Placental epithelial cell (primary cell): Measurements from ENCODE around the gene SEMA6B.

GRCh38 chr19:4367630-4368611 is 24.6 kb downstream of the MPND start:
- CAGE, long polyA plus RNA = no peak

GRCh38 chr19:4452980-4453233 is 4.7 kb downstream of the UBXN6 start:
- CAGE, long polyA plus RNA = no peak

DNA sequence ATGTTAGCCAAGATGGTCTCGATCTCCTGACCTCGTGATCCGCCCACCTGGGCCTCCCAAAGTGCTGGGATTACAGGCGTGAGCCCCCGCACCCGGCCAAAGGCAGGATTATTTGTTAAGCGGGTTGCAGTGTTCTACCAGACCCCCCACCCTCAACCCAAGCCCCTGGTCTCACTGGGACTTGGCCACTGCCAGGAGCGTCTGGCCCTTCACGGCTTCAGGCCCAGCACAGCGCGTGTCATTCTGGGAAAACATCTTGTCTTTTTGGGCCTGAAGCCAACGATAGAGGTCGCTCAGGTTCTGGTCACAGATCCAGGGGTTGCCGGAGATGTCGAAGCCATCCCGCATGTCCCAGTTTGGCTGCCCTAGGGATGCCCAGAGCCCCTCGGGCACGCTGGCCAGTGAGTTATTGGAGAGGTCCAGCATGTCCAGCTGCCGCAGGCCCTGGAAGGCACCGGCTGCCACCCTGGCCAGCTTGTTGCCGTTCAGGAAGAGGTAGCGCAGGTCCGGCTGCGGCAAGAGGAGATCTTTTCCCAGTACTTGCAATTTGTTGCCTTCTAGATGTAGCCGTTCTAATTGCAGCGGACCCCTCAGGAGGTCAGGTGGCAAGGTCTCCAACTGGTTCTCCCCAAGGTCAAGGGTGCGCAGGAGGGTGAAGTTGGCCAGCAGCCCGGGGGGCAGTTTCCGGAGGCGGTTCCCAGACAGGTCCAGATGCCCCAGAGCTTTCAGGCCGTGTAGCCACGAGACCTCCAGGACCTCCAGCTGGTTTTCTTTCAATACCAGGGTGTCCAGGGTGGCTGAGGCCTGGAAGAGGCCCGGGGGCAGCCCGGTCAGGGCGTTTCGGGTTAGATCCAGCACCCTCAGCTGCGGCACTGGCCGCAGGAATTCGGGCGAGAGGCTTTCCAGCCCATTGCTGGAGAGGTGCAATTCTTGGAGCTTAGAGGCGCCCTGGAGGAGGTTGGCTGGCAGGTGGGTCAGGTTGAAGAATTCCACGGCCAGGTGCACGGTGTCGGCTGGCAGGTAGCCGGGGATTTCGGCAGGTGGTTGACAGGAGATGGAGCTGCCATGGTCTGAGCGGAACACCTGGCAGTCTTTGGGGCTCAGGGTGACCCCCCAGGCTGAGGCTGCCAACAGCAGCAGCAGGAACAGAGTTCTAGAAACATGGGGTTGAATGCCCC is 1.7 kb downstream of the LRG1 start:
- CAGE, long polyA plus RNA = no peak

DNA sequence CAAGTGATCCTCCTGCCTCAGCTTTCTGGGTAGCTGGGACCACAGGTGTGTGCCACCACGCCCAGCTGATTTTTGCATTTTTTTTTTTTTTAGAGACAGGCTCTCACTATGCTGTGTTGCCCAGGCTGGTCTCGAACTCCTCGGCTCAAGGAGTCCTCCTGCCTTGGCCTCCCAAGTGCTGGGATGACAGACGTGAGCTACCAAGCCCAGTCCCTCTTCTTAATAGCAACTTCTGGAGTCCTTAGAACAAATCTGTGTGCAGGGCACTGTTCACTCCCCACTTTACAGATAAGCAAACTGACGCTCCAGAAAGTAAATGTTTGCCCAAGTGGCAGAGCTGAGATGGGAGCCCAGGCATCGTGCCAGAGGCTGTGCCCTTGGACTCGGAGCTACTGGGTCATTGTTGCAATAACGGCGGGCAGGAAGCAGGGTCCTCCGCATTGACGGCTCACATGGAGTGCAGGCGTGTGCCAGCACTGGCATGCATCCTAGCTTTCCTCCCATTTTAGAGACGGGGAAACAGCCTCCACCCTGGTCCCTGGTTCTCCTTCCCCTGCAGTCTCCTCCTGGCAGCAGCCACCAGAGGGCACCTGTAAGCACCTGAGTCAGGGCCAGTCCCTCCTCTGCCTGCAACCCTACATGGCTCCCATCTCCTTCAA is 7.4 kb upstream of the LRG1 start:
- CAGE, long polyA plus RNA = no peak

GRCh38 chr19:4556491-4556835 is 3.0 kb downstream of the SEMA6B start:
- CAGE, long polyA plus RNA = no peak

- CAGE, long polyA plus RNA = no peak
Measured at GRCh38 chr19:4557085-4557801, 2.2 kb downstream of the SEMA6B start.

- CAGE, long polyA plus RNA = no peak
Measured at GRCh38 chr19:4559171-4560029, at the start of gene SEMA6B. SEMA6B (minus strand) TSS chr19:4559684.

- CAGE, long polyA plus RNA = no peak
Measured at GRCh38 chr19:4574652-4575943, 15.6 kb upstream of the SEMA6B start.

GRCh38 chr19:4640592-4641581 is 1.6 kb downstream of the TNFAIP8L1 start:
- CAGE, long polyA plus RNA = no peak

DNA sequence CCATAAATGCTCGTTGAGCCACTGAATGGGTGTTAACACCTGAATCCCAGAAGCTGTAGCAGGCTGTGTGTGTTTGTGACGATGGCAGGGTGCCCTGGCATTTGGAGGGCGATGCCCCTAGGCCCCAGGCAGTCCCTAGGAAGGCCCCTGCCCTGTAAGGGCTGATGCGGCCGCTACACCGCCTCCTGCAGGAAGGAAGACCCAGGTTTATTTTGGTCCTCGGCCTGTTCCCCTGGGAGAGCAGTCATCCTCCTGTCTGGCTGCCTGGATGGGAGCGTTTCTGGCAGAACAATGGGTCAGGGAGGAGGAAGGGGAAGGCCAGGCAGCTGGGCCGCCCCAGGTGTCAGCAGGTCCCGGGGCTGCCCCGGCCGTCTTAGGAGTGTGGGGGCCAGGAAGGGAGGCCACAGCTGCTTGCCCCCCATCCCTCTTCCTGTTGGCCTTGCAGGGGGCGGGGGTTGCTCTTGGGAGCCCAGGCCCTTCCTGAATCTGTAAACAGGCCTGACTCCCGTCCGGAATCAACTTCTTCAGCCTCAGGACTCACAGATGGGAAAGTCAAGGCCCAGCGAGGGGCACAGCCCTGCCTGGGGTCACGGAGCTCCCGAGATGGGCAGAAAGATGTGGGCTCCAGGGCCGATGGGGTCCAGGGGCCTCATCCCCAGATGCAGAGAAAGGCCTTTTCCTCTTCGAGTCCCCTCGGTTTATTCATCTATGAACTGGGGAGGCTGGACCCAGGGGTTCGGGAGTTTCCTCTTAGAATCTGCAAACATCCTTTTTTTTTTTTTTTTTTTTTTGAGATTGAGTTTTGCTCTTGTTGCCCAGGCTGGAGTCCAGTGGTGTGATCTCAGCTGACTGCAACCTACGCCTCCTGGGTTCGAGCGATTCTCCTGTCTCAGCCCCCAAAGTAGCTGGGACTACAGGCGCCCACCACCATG is 9.1 kb downstream of the TNFAIP8L1 start:
- CAGE, long polyA plus RNA = no peak

GRCh38 chr19:4653873-4654278 is 14.6 kb downstream of the TNFAIP8L1 start:
- CAGE, long polyA plus RNA = no peak

GRCh38 chr19:4671627-4671862 is 1.4 kb upstream of the MYDGF start:
- CAGE, long polyA plus RNA = no peak

GRCh38 chr19:4709486-4710524 is 13.8 kb downstream of the DPP9 start:
- CAGE, long polyA plus RNA = no peak

GRCh38 chr19:4792847-4793496 is 1.4 kb downstream of the FEM1A start:
- CAGE, long polyA plus RNA = no peak

DNA sequence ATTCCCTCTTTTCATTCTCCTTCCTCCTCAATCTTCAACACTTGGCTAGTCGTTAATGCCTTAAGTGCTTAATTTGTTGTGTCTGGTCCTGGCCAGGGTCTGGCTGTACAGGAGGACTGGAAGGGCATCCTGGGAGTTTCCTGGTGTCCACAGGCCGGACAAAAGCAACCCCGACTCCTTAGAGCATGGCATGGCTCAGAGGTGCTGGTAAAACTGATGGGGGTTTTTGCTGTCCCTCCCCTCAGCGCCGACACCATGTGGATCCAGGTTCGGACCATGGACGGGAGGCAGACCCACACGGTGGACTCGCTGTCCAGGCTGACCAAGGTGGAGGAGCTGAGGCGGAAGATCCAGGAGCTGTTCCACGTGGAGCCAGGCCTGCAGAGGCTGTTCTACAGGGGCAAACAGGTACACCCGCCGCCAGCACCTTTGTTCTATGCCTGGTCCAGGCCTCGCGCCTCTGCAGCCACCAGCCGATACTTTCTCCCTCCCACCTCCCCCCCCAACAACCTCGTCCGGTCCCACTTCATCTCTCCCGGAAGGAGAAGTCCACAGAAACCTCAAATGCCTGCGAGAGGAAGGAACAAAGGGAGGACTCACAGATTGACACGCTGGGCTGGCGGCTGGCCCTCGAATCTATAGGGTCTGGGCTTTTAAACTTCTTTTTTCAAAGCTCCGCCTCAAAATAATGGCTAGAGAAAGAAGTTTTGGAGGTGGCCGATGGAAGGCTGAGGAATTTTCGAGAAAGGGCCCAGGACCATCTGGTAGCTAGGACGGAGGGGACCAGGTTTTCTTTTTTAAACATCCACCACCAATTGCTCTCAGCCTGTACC is 1.5 kb downstream of the UHRF1 start:
- CAGE, long polyA plus RNA = no peak

DNA sequence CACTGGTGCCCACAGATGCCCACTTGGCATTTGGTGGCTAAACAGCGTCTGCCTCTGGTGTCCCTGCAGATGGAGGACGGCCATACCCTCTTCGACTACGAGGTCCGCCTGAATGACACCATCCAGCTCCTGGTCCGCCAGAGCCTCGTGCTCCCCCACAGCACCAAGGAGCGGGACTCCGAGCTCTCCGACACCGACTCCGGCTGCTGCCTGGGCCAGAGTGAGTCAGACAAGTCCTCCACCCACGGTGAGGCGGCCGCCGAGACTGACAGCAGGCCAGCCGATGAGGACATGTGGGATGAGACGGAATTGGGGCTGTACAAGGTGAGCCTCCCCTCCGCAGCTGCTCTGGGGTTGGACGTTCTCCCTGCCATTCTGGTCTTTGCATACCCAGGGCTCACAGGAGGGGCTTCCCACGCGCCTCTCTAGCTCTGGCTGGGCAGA is 19.9 kb downstream of the UHRF1 start:
- CAGE, long polyA plus RNA = no peak

GRCh38 chr19:4972400-4973386 is 3.8 kb downstream of the KDM4B start:
- CAGE, long polyA plus RNA = no peak

- CAGE, long polyA plus RNA = no peak
Measured at GRCh38 chr19:5076352-5077195, 107.7 kb downstream of the KDM4B start.

DNA sequence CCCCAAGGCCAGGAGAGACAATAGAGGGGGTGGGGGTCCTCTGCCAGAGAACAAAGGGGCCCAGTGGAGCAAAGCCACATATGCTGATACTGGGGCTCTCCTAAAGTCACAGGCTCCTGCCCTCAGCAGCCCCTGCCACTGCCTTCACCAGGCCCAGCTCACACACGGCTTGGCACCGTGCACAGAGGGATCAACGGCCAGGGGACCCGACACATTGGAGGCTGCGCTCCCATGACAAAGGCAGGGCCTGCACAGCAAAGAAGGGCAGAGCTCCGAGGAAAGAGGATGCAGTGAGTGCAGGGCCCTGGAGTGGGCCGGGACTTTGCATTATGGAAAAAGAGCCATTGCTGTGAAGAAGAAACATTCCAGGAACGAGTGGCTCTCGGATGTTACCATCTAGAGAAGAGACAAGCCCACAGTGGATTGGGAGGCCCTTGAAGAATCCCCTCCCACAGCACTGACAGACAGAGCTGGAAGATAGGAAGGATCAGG is 146.5 kb downstream of the KDM4B start:
- CAGE, long polyA plus RNA = no peak

- CAGE, long polyA plus RNA = no peak
Measured at GRCh38 chr19:5292686-5293101, 47.9 kb downstream of the PTPRS start.